Temporal lobe (tissue), 2 donors: ENCODE results near the genes FBN1, SECISBP2L and GALK2.

- RAMPAGE, long total RNA = no peak
Measured at GRCh38 chr15:45521552-45521858, 1.1 kb downstream of the SLC30A4 start.

- RAMPAGE, long total RNA = no peak
Measured at GRCh38 chr15:45645413-45646022, 10.7 kb downstream of the SQOR start.

- RAMPAGE, long total RNA = no peak
Measured at GRCh38 chr15:45705535-45706187, 70.8 kb downstream of the SQOR start.

GRCh38 chr15:47183878-47184962, 533.1 kb upstream of the SEMA6D start:
- RAMPAGE, long total RNA = no peak

DNA sequence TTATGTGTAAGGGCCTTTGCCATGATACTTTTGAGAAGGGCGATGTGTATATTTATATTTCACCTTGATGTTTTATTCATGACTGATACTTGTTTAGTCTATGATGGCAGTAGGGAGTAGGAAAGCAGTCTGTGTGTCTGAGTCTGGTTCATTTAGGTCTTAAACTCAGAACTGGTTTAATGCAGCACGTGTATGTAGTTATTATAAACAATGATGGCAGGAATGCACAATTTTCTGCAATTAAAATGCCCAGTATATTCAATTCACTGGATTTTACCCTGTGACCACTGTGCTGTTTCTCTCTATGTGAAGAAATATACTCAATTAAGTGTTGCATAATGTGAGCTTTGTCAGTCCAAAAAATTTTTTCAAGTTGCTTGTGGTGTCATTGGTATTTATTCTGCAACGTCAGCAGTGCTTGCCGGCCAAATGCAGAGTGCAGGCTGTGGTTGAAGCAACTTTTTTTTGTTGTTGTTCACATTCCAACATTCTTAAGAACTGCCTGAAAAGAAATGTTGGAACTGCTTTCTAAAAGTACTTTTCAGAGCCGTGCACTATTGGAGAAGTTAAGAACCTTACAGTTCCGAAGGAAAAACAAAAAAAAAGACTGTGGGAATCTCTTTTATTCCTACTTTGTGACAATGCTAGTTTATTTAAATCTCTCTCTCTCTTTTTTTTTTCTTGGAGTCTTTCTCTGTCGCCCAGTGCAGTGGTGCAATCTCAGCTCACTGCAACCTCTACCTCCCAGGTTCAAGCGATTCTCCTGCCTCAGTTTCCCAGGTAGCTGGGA, 423.5 kb upstream of the SEMA6D start:
- RAMPAGE, long total RNA = no peak

DNA sequence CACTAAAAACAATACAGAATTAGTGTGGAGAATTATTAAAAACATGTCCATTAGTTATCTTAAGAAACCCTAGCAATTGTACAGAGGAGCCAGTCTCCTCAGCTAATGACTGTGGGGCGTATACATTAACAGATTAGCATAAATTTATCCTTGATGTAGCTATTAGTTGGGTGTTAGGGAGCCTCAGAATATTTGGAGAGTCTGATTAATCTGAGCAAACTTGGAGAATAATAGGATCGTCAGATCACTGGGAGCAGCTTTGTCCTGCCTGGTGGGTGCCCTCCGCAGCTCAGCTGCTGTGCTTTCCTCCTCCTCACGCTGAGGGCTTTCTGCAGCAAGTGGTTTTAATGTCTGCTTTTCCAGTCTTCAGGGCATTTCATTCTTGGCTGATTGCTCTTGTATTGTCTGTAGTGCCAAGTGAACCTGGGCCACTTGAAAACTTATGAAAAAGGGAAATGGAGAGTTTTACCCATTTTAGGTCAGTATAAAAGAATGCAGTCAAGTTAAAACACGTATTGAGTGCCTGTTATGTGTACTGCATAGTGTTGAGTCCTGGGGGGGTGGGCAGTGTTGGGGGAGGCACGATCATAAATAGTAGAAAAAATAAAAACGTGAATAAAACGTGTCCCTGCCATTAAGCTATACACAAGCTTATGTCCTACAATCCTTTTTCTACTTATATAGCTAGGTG, 417.3 kb upstream of the SEMA6D start:
- RAMPAGE, long total RNA = no peak

- RAMPAGE, long total RNA = no peak
Measured at GRCh38 chr15:47401433-47401892, 315.8 kb upstream of the SEMA6D start.

GRCh38 chr15:48456463-48456997, 125.3 kb downstream of the DUT start:
- RAMPAGE, long total RNA = no peak

- RAMPAGE, long total RNA = no peak
Measured at GRCh38 chr15:48559271-48559578, 86.3 kb downstream of the FBN1 start.

- RAMPAGE, long total RNA = no peak
Measured at GRCh38 chr15:48645587-48646398, at the start of gene FBN1. TSS of gene FBN1 (minus strand) at chr15:48645709.

- RAMPAGE, long total RNA = no peak
Measured at GRCh38 chr15:48671375-48671736, 25.8 kb upstream of the FBN1 start.

GRCh38 chr15:48987010-48987675, 23.4 kb upstream of the SHC4 start:
- RAMPAGE, long total RNA = no peak

DNA sequence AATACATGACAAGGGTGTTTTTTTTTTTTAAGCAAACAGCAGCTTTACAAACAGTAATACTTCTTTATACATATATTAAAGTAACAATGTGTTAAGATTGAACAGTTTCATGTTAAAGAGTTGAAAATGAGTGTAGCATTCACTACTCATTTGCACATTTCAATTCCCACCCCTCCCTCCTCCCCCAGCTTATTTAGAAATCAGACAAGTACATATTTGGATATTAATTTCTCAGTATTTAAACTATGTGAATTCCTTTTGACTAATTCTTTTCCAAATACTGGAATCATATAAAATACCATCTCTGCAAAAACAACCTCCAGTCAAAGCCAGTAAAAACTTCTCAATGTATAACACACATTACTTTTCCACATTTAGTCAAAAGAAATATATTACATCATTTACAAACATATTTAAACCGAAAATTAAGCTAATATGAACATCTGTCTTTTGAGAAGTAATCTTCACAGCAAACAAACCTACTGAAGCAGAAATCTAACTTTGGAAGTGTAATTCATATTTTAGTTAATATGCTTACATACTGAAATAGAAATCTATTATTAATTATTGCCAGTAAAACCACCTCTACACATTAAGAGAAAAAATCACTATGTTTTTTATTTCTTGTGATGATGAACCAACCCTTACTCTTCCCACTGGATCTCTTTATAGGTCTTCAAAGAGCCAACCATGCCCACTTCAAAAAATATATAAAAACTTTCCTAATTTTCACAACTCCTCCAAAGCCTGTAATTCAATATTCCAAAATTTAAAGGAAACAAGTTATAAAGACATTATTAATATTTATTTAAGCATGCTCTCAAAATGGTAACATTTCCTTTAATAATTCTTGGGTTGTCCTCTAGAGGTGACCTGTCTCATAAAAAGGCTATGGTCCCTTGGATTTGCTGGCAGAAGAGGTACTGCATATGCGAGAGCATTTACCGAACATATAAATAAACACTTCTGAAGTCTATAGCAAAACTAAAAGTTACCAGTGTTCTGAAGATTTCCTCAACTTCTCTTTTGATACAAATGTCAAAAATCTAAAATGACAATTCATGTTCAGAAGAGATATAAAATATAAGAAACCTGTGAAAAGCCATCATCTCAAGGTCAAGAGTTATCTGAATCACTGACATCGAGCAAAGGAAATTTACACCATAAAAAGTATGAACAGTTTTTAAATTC, 25.8 kb upstream of the SHC4 start:
- RAMPAGE, long total RNA = no peak

DNA sequence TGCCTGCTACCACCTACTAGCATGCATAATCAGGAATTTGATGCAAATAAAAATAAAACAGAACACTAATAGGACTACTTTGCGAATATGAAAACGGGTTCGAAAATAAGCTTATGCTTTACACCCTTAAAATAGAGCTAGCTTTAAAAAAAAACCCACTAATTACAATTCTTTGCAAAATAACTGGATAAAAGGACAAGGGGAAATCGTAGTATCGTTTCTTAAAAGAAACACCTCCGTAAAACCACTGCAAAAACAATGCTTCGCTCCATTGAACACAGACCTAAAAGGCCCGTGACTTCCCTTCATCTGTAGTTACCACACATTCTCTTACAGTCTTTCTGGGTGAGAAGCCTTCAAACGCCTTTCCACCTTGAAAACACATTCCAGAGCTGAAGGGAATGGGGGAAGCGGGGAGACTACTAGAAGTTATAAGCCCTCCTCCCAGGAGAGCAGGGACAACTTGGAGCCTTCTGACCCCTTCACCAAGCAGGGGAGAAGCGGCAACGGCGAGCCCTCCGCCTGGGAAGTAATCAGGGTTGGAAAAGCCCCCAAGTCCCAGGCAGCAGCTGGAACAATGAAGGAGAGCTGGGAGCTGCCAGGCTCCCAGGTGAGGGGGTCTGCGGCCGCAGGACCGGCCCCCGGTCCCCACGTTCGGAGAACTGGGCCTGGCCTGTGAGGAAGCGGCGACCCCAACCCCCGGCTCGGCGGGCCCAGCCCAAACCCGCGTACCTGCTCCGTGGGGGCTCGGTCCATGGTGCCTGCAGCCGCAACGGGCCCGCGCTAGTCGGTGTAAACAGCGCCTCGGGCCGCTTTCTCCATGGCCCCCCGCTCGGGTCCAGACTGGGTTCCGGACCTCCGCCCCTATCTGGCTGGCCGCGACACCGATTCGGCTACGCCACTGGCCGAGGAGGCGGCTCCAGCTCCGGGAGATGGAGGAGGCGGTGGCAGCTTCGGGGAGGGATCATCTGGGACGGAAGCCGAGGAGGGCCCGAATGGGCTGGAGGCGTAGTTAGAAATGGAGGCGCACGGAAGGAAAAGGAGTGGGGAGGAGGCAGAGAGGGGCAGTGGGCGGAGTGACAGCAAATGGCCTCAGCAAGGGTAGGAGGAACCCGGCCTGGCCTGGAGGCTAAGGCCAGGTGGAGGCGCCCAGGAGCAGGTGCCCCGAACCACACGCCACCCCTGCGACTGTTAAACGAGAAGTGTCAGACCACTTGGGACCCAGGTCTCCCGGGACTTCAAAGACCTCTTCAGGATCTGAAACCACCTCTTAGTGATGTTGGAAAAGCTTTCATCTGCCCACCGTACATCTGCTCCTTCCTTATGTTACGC, at the start of gene SECISBP2L:
TSS of gene SECISBP2L (minus strand) at position 903 of the 1,332 bp plus-strand sequence.
- RAMPAGE, long total RNA = start-site peak on the minus strand centred at position 889 of the sequence, 121 bp wide, 1,025 and 251 reads in 2 replicates

- RAMPAGE, long total RNA = no peak
Measured at GRCh38 chr15:49169775-49170782, at the start of gene GALK2. TSS of gene GALK2 (plus strand) at chr15:49170247.

GRCh38 chr15:49331767-49332634, 91.0 kb upstream of the FGF7 start:
- RAMPAGE, long total RNA = no peak

DNA sequence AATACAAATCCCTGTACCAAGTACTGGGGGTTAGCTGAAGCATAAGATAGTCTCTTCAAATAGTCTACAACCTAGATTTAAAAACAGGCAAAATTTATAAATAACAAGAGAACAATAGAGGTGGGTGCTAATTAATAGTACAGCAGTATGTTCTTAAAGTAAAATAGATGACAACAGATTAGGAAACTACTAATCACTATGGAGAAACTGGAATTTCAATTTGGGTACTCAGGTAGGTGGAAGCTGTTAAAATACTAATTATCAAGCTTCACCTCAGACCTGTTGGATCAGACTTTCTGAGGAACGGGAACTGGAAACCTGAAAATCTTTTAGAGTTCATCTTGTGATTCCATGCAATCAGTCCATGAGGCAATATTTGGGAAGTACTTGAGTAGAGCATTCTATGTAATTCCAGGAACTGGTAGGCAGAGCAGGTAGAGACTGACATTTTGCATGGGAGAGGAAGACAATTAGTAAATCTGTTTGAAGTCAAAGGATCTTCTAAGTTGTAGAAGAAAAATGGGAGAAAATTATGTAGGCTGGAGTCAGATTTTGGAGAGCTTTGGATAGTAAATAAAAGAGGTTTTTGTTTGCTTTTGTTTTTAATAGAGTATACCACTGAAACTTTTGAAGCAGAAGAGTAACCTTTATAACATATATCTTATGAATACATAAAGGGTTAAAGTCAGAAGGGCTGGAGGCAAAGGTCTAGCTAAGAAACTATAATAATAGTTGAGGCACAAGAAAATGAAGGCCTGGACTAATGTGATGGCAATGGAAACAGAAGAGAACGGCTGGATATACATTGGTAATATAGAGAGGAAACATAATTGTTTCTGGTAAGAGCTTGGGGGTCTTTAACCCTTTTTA, 43.1 kb downstream of the FGF7 start:
- RAMPAGE, long total RNA = no peak

DNA sequence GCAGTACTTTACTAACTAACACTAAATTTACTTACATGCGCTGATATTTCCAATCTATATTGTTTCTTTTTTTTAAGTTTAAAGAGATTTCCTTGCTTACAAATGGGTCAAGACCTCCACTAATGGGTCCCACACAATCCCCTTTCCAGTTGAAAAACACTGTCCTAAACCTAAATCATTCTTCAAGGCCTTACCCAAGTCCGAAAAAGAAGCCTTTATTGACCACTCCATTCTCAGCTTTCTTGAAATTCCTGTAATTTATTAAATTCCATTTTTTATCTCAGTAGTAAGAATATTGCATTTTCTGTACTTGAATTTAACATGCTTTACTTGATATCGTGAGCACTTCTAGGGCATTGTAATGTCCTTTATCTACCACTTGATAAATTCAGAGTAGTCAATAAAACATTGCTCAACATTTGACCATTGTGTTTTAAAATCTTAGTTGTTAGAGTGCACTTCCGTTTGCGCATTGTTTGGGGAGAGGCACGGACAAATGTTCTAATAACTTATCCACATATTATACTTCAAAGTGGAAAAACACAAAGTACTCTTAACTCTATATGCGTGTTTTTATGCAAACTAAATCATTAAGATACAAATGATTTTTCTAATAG, 570 bp downstream of the FAM227B start:
- RAMPAGE, long total RNA = no peak

DNA sequence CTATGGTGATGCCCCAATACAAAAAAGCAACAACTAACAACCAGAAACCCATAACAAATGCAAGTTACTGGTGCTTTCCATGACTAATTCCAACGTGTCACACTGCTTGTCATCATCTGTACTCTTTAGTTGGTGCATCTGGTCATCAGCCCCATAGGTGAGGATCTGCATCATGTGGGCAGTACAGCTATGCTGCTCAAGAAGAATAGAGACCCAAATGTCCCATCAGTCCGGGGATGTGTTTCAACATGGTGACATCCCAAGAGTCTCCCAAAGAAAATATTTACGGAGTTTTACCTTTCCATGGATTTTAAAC, 52.8 kb downstream of the ATP8B4 start:
- RAMPAGE, long total RNA = no peak

DNA sequence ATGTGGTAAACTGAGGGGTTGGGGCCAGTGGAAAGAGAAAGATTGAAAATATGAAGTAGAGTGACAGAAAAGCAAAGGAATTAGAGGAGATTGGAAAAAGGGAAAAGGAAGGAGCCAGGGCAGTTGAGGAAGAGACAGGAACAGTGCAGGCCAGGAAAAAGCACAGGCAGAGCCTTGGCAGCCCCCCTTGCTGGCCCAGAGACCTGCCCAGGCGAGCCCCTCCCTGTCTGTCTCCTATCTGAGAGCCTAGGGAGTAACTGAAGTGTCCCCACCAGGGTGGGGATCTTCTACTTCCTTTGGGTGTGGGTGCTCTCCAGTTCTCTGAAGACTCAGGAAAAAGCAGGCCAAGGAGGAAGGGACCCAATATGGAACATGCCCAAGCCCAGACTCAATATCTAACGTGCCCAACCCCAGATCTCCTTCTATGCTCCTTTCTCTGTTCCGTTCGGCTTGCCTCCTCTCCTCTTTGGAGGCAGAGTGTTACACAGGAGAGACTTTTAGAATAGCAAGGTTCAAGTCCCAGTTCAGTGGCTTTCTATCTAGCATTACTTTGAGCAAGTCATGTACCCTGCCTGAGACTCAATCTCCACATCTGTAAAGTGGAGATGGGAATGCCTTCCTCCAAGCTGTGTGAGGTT, 6.8 kb downstream of the ATP8B4 start:
- RAMPAGE, long total RNA = no peak